Measurements from ENCODE around the genes VPS50, GNGT1, GNG11 and COL1A2.

- PRO-cap = no peak
Observed at GRCh38 chr7:92746999-92747764, 89.2 kb downstream of the CDK6 start.

- PRO-cap = no peak
Observed at GRCh38 chr7:92768547-92769442, 67.6 kb downstream of the CDK6 start.

- PRO-cap = no peak
Observed at GRCh38 chr7:92801490-92802123, 34.8 kb downstream of the CDK6 start.

DNA sequence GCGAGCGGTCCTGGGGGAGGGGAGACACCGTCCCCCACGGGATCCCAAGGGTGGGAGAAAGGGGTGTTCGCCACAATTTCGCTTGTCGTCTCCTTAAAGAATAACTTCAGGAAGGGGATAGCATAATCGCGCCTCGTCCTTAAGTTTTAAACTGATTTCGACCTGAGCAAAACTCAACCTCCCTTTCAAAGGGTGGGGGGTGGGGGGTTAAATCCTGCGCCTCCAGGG is 2.0 kb downstream of the CDK6 start:
- PRO-cap = no peak

GRCh38 chr7:92870839-92871188 is 34.4 kb upstream of the CDK6 start:
- PRO-cap = no peak

- PRO-cap = no peak
Observed at GRCh38 chr7:92904174-92904931, 68.0 kb upstream of the CDK6 start.

- PRO-cap = no peak
Observed at GRCh38 chr7:93102788-93103456, 14.9 kb downstream of the SAMD9 start.

DNA sequence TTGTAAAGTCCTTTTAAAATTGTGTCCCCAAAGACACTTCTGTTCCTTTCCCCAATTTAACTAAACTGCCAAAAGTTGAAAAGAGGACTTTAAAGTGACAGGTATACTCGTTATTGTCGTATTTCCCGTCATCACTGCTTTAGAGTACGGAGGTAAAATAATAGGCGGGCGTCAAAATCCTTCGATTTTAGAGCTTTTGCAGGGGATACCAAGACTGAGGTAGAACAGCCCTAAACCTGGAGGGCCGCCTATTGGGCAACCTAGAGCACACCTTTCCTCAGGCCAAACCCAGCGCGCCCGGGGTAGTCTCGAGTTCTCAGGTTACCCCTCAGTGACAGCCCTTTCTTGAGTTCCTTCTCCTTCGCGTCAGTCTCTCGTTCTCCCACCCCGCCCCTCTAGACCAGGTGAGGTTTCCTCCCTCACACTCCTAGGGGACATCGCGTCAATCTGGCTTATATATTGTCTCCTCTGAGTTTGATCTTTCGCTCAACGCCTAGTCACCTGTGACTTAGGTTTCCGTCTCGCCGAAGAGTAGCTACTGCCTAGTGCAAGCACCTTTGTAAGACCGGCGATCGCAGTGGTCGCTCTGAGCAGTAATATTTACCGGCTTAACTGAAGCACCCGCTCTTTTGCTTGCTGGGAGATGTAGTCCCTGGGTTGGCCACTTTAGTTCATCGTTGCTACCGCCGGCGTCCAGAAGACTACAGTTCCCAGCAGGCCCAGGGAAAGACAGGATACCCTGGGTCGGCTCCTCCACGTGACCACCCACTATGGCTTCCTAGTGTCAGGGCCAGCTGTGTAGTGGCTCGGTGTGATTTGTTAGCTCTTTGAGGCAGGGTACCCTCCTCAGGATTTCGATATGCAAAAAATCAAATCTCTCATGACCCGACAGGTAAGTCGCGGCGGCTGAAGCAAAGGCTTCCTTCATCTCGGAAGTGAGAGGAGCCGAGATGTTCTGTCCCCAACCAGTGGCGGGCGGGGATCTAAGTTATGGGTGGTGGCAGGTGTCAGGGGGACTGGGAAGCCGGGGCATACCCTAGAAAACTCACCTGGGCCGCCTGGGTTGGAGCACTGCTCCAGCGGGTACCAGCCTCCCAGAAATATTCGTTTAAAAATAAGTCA is at the start of gene VPS50:
Gene VPS50 (plus strand): TSS at position 758 of the 1,122 bp plus-strand sequence.
- PRO-cap = bidirectional peak, plus-strand start at position 764 of the sequence, minus-strand start at position 608 of the sequence

DNA sequence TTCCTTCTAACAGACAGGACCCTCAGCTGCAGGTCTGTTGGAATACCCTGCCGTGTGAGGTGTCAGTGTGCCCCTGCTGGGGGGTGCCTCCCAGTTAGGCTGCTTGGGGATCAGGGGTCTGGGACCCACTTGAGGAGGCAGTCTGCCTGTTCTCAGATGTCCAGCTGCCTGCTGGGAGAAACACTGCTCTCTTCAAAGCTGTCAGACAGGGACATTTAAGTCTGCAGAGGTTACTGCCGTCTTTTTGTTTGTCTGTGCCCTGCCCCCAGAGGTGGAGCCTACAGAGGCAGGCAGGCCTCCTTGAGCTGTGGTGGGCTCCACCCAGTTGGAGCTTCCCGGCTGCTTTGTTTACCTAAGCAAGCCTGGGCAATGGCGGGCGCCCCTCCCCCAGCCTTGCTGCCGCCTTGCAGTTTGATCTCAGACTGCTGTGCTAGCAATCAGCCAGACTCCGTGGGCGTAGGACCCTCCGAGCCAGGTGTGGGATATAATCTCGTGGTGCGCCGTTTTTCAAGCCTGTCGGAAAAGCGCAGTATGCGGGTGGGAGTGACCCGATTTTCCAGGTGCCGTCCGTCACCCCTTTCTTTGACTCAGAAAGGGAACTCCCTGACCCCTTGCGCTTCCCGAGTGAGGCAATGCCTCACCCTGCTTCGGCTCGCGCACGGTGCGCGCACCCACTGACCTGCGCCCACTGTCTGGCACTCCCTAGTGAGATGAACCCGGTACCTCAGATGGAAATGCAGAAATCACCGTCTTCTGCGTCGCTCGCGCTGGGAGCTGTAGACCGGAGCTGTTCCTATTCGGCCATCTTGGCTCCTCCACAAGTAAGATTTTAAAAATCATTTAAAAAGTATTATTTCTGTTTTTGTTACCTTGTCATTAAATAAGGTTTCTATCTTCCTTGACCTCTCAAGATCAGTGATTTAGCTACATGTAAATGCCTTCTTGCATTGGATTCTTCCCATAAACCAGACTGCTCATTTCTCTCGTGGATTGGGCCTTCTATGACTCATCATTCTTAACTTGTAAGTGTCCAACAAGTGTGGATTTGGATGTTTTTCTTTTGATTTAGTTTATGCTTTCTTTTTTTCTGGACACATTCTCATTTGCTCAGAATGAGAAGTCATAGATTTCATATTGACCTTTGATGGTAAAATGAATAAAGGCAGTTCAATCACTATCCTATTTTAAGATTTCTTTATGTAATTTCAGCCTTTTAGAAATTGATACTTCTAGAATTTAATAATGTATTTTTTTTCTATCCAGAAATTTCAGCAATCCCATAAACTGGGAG is 16.9 kb upstream of the CALCR start:
- PRO-cap = no peak

GRCh38 chr7:93906361-93906640 is at the start of gene GNGT1:
Gene GNGT1, plus strand, starts transcription at chr7:93906567.
- PRO-cap = no peak

- PRO-cap = bidirectional peak, plus-strand start at chr7:93922060, minus-strand start at chr7:93921988
Observed at GRCh38 chr7:93921551-93922745, at the start of gene GNG11. Gene GNG11, plus strand, starts transcription at chr7:93921735.

DNA sequence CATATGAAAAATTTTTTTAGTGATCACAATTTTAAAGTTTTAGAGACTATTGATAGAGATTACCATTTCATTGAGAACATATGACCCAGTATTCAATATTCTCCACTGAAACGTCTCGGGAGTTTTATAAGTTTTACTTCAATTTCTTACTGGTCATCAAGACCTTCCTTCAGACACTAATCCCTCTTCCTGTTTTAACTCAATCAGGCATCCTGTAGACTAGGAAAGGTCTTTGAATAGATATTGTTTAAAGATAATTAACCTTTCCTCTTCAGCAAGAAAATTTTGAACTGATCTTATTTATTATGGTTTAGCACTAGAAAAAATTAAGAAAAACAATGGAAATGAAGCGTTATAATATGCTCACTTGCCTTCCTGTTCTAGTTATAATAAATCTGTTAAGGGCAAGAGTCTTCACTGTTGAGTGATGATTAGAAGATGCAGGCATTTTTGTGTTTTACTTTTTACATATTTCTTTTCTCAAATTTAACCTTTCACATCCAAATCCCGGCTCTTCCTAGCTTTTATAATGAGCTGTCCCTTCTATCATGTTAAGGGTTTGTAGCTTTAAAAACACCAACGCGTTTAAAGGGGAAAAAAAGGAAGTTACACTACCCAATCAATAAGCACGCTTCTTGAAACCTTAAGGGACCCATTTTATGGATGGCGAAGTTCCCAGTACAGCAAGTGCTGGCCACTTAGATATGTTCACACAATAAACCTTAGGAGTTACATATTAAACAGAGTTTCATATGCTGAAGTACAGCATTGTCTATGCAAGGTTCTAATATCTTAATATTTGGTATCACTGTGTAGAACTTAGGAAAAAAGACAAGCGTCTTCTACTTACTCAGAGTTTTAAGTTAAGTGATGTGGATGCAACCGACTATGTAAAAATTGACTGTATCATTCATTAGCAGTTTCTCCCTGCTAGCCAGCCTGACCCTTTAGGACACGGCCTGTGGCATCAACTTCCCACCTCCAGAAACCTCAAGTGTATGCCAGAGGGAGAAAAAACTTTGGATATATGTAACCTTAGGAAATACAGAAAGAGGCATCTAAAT is 1.6 kb downstream of the GNG11 start:
- PRO-cap = no peak

DNA sequence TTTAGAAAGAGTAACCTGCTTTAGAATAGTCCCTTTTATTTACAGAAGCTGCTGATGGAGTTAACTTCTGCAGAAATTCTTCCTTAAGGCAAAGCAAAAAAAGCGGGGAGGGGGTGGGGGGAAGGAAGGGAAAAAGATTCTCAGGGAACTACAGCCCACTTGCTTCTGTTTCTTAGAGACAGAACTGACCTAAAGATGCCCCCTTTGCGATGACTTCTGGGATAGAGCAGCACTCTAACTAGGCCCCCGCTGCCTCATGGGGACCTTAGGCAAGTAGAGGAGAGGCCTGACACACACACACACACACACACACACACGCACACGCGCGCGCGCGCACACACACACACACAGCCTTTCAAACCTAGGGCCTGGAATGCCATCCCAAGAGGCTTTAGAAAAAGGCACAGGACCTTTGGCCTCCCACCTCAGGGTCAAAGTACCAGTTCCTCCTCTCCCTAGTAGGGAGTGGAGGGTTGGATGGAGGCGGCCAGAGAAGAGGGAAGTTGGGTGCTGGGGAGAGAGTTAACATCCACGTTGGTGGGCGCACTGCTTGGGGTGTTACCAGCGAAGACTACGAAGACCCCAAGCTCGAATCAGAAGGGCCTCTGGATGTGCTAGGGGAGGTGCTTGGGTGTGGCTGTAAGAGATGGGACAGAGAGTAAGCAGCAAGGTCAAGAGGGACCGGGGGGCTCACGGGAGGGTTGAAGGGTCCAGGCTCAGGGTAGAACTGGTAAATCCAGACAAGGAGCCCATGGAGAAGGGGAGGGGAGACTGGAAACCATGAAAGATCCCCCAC is 1.3 kb upstream of the COL1A2 start:
- PRO-cap = no peak

DNA sequence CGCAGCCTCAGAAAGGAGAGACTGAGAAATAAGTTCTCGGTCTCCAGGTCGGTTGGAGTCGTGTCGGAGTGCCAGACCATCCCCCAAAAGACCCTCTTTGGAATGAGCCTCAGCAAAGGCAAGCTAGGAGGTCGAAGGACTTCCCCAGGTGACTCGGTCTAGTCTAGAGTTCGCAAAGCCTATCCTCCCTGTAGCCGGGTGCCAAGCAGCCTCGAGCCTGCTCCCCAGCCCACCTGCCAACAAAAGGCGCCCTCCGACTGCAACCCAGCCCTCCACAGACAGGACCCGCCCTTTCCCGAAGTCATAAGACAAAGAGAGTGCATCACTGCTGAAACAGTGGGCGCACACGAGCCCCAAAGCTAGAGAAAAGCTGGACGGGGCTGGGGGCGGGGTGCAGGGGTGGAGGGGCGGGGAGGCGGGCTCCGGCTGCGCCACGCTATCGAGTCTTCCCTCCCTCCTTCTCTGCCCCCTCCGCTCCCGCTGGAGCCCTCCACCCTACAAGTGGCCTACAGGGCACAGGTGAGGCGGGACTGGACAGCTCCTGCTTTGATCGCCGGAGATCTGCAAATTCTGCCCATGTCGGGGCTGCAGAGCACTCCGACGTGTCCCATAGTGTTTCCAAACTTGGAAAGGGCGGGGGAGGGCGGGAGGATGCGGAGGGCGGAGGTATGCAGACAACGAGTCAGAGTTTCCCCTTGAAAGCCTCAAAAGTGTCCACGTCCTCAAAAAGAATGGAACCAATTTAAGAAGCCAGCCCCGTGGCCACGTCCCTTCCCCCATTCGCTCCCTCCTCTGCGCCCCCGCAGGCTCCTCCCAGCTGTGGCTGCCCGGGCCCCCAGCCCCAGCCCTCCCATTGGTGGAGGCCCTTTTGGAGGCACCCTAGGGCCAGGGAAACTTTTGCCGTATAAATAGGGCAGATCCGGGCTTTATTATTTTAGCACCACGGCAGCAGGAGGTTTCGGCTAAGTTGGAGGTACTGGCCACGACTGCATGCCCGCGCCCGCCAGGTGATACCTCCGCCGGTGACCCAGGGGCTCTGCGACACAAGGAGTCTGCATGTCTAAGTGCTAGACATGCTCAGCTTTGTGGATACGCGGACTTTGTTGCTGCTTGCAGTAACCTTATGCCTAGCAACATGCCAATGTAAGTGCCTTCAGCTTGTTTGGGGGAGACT is at the start of gene COL1A2:
Gene COL1A2 (plus strand): TSS at position 937 of the 1,174 bp plus-strand sequence.
- PRO-cap = unidirectional peak, plus-strand start at position 943 of the sequence

GRCh38 chr7:94395982-94397262 is 1.7 kb downstream of the COL1A2 start:
- PRO-cap = no peak

GRCh38 chr7:94420499-94420756 is 25.7 kb downstream of the COL1A2 start:
- PRO-cap = no peak

DNA sequence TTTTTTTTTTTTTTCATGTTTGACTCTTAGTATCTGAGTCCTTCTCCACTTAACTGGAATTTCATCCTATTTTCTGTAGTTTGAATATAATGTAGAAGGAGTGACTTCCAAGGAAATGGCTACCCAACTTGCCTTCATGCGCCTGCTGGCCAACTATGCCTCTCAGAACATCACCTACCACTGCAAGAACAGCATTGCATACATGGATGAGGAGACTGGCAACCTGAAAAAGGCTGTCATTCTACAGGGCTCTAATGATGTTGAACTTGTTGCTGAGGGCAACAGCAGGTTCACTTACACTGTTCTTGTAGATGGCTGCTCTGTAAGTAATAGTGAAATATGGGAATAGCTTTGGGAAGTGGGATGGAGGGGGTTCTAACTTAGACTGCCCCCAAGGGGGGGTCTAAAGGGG is 34.4 kb downstream of the COL1A2 start:
- PRO-cap = no peak

DNA sequence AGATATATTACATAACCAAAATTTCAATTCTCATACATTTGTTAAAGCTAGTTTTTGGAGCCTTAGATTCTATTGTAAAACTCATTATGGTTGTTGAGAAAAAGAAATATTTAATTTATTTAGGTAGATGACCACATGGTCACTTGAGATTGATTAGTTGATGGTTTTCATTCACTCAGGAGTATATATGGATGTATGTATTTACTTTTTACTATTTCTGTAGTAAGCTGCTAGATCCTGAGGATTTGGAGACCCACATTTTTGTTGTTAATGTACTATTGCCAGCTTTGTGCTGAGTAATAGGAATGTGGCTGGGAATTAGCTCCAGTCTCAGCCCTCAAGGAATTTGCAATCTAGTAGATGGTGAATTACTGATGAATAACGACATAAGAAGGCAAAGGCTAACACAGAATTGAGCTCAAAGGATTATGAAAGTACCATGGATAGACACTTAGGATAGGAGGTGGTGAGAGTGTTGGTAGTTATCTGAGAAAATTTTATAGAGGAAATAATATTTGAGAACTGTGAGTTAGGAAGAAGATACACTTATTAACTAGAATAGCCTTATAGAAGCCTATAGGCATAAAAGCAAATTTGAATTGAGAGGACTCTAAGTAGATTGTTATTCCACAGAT is 19.9 kb downstream of the CASD1 start:
- PRO-cap = no peak

GRCh38 chr7:94530825-94531632 is 21.4 kb downstream of the CASD1 start:
- PRO-cap = no peak

GRCh38 chr7:95440266-95440812 is 5.5 kb upstream of the PON2 start:
- PRO-cap = no peak